A172 (cell line): Measurements from ENCODE around the gene PKDCC.

DNA sequence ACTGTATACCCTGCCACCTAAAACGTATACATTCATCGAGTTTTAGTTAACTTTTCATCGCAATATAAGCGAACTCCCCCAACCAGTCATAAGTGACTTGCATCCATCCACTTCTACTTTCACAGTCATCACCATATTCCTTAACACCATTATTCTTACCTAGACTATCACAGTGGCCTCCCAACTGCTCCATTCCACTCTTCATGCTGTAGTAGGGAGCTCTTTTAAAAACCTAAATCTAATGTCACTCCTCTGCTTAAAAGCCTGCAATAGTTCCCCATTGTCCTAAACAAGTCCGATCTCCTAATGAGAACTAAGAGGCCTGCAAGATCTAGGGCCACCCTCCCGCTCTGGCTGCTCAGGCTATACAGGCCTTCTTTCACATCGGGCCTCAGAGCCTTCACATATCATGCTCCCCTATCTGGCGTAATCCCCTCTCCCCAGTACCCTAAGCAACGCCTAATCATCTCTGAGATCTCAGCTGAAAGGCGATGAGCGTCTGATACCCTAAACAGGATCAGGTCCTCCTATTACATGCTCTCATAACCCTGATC, 2.0 kb downstream of the MAP4K3 start:
- RAMPAGE, long total RNA, result no peak

- RAMPAGE, long total RNA, result no peak
Measured at GRCh38 chr2:39435590-39436258, 1.4 kb downstream of the MAP4K3 start.

DNA sequence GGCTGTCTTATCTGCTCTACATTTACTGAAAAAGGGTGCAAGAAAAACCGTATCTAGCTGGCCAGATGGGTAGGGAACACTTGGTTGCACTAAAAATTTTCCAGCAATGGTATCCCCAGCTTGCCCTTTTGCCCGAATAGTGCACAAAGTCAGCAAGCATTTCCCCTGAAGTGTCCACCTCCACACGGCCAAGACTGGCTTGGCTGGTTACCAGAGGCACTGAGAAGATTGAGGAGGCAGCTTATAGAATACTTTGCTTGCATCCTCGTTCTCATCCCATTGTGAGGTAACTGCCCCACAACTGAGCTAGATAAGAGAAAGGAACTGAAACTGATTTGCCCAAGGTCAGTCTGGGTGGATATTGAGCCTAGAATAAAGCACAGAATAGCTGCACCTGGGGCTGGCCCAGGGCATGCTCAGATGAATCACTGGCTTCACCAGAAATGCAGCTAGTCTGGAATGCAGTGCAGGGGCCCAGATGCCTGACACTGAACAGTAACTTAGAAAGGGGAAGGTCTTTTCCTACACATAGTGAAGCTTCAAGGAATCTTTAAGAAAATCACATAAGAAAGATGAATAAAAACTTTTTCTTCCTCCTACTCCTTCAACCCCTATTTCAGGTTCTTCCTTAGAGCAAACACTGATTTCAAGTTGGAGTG, 32.7 kb upstream of the MAP4K3 start:
- RAMPAGE, long total RNA, result no peak

- RAMPAGE, long total RNA, result no peak
Measured at GRCh38 chr2:39497483-39497964, 60.4 kb upstream of the MAP4K3 start.

DNA sequence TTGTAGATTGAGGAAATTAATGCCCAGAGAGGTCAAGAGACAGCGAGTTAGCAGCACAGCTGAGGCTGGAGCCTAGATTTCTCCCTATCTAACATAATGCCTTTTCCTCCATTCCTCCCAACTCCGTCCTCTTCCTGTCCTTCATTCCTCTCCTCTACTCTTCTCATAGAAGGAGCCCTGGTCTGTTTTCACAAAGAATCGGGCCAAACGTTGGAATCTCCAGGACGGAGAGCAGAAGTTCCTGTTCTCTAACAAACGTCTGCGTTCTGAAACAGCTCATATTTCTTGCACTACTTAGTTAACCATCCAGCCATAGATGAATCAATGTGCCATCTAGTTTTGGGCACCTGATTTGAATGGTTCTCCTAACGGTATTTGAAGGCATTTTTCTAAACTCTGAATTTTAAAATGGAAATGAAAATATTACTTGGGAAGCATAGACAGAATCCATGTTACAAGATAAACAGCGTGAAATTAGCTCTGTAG, 537 bp upstream of the THUMPD2 start:
- RAMPAGE, long total RNA, result no peak

DNA sequence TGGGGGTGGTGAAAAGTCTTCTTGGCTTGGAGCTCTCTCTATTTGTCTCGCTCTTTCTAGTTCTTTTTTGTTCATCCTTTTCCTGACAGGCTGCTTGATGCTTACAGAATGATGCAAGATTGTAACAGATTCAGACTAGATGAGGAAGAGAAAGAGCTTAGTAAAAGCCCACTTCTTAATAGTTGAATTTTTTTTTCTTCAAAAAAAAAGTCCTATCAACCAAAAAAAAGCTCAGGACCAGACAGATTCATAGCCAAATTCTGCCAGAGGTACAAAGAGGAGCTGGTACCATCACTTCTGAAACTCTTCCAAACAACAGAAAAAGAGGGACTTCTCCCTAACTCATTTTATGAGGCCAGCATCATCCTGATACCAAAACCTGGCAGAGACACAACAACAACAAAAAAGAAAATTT, 231.2 kb downstream of the SLC8A1 start:
- RAMPAGE, long total RNA, result no peak

DNA sequence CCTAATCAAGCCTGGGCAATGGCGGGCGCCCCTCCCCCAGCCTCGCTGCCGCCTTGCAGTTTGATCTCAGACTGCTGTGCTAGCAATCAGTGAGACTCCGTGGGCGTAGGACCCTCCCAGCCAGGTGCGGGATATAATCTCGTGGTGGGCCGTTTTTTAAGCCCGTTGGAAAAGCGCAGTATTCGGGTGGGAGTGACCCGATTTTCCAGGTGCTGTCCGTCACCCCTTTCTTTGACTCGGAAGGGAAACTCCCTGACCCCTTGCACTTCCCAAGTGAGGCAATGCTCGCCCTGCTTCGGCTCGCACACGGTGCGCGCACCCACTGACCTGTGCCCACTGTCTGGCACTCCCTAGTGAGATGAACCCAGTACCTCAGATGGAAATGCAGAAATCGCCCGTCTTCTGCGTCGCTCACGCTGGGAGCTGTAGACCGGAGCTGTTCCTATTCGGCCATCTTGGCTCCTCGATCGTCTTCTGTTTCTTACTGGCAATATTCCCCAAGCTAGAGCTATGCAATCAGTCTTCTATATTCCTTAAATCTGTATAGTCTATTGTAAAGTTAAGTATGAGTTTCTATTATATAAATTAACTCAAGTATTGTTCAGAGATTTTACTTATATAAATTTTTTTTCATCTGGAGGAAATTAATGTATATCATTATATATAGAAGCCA, 213.6 kb downstream of the SLC8A1 start:
- RAMPAGE, long total RNA, result no peak

GRCh38 chr2:40454157-40454710, 2.3 kb upstream of the SLC8A1 start:
- RAMPAGE, long total RNA, result no peak

GRCh38 chr2:40457299-40457651, 5.4 kb upstream of the SLC8A1 start:
- RAMPAGE, long total RNA, result no peak

DNA sequence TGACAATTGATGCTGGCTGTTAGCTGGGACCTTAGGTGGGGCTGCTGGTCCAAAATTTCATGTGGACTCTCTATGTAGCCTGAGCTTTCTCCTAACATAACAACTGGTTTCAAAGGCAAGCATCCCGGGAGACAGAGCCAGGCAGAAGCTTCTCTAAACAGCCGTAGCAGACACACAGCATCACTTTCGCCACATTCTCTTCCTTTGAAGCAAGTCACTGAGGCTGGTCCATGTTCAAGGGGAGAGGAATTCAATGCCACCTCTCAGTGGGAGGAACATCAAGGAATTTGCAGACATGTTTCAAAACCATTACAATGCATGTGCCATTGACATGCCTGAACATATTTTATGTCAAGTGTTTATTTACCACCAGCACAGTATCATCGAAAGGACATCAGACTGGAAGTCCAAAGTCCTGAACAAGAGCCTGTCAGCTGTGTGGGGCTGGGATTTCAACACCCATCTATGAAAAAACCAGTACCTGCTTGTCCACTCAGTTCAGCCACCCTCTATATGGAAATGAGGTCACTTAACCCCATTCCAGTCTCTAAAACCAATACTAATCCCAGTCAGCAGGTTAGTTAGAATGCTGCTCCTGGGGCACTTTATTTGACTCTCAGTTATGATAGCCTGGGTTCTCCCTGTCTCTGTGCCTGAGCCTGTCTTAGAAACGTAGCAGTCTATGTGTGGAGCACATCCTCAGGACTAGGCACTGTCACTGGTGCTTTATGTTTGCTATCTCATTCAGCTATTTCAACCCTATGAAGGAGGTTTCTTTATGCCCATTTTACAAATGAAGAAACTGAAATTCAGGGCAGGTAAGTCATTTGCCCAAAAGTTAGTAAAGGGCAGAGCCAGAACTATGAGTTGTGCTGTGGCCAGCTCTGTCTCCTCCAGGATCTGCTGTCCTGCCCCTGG, 152.7 kb upstream of the PKDCC start:
- RAMPAGE, long total RNA, result no peak

GRCh38 chr2:42045791-42046067, 2.1 kb upstream of the PKDCC start:
- RAMPAGE, long total RNA, result no peak

GRCh38 chr2:42046068-42046448, 1.8 kb upstream of the PKDCC start:
- RAMPAGE, long total RNA, result no peak

- RAMPAGE, long total RNA, result no peak
Measured at GRCh38 chr2:42047968-42048300, at the start of gene PKDCC. PKDCC (plus strand) TSS chr2:42048021.

DNA sequence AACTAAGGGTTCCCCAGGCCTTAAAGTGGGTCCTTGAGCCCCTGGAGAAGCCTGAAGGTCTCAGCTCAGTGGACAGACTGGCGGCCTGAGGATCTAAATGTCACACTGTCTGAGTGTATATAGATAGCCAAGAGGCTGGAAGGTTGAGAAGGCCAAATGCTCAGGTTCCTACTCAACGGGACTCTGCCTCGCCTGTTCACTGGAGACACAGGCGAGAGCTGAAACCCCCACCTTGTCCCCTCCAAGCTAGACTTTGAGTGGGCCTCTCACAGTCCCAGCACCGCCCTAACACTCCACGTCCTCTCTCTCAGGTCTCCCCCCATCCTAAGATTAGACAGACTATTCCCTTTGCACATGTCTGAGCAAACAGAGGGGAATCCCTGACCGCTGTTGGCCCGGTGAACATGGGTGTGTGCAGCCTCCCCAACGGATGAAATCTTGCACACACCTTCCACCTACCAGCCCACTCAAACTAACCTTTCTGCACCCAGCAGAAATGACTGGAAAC, 1.7 kb downstream of the PKDCC start:
- RAMPAGE, long total RNA, result no peak

DNA sequence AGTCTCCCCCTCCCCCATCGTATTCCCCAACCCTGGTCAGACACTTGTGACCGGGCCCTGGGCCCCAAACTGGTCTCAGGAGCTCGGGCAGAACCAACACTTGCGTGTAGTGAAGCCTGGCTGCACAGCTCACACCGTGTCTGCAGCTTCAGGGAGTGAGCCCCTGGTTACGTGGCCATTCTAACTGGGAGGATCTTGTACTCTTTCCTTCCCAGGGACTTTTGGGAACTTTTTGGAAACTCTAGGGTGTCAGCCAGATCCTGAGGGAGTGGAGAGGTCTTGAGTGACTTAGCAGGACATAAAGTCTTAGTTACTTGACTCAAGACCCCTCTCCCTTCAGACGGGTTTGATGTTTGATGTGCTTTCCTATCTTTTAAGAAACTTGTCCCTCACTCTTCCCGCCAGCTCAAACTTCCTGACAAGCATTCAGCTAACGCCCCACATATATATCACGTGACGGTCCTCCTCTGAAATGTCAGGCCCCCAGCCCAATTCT, 2.3 kb downstream of the PKDCC start:
- RAMPAGE, long total RNA, result no peak

- RAMPAGE, long total RNA, result no peak
Measured at GRCh38 chr2:42050589-42051364, 3.0 kb downstream of the PKDCC start.

DNA sequence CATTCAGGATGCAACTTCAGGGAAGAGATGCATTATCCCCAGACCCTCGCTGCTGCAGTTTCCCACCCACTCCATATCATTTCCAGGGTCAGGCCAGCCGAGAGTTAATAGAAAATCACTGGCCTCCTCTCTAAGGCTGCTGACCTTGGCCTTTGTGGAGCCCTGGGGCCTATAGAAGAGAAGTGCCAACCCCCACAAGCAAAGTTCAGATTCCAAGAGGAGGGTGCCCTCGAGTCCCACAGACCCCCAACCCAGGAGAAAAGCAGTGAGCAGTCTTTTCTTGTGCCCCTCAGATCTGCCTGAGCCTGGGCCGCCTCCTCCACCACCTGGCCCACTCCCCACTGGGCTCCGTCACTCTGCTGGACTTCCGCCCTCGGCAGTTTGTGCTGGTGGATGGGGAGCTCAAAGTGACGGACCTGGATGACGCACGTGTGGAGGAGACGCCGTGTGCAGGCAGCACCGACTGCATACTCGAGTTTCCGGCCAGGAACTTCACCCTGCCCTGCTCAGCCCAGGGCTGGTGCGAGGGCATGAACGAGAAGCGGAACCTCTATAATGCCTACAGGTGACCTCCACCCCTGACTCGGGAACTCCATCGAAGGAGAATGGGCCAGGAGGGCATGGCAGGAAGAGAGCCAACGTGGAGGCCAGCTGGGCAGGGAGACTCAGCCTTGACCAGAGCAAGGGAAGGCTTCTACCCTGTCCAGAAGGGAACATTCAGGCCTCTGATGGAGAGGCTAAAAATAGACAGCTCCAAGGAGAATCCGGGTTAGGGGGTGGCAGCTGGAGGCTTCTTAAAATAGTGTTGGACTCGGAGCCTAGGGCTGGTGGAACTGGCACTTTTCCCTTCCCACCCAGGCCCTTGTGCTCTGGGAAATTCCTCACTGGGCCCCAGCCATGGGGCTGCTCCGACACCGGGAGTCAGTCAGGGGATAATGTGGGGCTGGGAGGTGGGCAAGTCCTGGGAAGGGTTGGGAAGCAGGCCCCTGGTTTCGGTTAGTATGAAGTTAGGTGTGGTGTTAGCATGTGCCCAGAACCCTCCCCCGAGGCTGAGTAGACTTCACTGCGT, 6.3 kb downstream of the PKDCC start:
- RAMPAGE, long total RNA, result no peak

GRCh38 chr2:42068723-42069103, 20.9 kb downstream of the PKDCC start:
- RAMPAGE, long total RNA, result no peak

DNA sequence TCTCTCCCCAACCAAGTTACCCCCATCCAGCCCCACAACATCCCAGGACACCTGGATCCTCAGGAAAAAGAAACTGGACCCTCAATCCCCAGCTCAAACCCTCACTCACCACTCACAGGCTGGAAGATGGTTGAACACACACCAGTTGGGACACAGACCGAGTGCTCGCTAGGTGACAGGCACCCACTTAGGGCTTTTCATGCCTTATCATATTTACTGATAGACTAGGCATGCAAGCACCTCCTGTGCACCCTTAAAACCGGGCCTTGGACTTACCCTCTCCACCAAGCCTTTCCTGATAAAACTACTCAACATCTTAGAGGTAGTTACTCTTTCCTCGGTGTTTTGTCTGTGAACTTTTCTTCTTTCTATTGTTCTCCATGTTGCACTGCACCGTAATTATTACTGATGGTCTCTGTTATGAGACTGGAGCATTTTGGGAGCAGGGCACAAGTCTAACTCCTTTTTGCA, 30.8 kb downstream of the PKDCC start:
- RAMPAGE, long total RNA, result no peak

GRCh38 chr2:42116556-42116942, 52.6 kb upstream of the EML4 start:
- RAMPAGE, long total RNA, result no peak